Suprapubic skin (tissue), 4 donors: ENCODE measurements around a stretch of chr1.

GRCh38 chr1:234620301-234620593 lies 10.3 kb upstream of the IRF2BP2 start:
- PRO-cap, result no peak
- RAMPAGE, long total RNA, 4 experiments, result no peak in any of the 4 experiments

GRCh38 chr1:234658112-234658700 lies 48.2 kb upstream of the IRF2BP2 start:
- PRO-cap, result no peak
- RAMPAGE, long total RNA, 4 experiments, result no peak in any of the 4 experiments

DNA sequence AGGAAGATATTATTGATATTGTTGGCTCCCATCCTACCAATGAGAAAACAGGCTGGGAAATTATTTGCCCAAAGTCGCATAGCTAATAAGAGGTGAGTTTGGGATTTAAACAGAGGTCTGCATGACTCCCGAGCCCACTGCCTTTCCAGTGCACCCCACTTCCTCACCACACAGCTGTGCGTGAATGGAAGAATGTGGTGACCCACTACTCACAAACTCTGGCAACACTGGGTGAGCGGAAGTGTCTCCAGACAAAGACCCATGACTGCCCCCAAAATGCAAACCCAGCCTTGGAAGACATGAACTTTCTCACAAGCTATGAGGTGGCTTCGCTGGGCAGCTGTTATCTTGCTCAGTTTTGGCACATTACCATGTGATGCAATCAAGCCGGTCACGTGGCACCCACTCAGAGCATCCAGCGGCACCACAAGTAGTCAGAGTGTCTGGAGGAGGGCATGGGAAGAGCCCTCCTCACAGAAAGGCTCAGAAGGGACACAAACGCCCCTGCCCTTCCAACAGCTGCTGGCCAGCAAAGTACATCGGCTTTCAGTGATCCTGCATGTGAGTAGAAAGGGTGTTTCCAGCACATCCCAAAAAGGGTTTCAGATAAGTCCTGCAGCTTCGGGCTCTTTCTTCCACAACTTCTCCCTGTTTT lies 145.4 kb upstream of the IRF2BP2 start:
- PRO-cap, result no peak
- RAMPAGE, long total RNA, 4 experiments, result no peak in any of the 4 experiments

DNA sequence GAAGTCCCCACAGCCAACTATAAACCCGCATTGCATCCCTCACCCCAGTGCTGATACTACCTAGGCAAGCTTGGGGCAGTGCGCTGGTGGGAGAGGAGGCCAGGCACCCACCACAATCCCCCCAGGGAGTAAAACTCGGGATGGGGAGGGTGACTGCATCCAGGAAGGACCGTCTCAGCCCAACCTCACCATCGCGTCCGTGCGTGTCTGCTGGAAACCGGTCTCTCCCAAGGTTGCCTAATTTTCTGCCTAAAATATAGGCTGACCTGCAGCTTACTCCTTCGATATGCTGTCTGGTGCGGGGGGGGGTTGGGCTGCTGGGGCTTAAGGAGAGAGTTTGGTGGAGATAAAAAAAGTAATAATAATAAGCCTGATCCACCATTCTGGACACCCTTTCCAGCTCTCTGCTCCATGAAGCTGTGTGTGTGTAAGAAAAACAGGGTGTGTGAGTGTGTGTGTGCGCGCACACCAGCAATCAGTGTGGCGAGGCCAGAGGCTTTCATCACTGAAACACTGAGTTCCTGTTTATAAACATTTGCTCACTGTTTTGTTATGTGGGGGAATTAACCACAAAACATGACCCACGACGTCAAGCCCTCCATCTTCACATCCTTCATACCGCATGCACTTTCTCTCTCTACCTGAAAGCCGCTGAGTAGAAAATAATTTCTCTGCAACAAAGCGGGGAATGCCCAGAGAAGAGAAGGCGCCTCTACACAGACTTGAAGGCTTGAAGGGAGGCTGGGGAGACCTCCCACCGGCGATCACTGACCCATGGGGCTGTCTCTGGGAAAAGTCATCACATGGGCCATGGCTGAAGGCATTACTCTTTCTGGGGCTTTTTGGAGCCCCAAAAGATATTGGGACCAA lies 148.7 kb upstream of the IRF2BP2 start:
- PRO-cap, result no peak
- RAMPAGE, long total RNA, 4 experiments, result no peak in any of the 4 experiments

DNA sequence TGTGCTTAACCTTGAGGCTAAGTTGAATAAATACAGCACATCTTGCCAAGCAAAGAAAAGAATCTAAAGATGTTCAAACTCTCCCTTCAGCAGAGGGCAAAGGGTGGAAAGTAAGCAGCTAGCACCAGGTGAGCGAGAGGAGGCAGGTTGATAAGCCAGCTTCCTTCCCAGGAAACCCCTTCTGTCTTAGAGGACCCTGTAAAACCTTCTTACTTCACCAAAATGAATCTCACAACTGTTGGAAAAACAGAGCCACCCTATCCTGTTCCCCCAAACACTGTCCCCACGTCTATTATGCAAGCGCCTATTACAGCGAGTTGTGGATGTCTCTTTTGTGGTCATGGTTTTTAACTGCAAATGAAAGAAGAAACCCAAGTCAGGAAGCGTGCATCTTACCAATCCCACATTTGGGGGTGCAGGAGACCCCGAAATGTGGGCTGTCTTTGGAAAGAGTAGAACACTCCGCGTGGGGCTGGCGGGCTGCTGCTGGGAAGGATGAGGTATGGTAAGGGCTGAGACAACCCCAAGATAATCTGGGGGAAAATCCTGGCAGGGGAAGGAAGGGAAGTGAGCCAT lies 168.2 kb upstream of the IRF2BP2 start:
- PRO-cap, result no peak
- RAMPAGE, long total RNA, 4 experiments, result no peak in any of the 4 experiments

GRCh38 chr1:234816437-234816880 lies 206.5 kb upstream of the IRF2BP2 start:
- PRO-cap, result no peak
- RAMPAGE, long total RNA, 4 experiments, result no peak in any of the 4 experiments

- PRO-cap, result no peak
- RAMPAGE, long total RNA, 4 experiments, result no peak in any of the 4 experiments
Measured at GRCh38 chr1:234823889-234824217, 213.9 kb upstream of the IRF2BP2 start.

DNA sequence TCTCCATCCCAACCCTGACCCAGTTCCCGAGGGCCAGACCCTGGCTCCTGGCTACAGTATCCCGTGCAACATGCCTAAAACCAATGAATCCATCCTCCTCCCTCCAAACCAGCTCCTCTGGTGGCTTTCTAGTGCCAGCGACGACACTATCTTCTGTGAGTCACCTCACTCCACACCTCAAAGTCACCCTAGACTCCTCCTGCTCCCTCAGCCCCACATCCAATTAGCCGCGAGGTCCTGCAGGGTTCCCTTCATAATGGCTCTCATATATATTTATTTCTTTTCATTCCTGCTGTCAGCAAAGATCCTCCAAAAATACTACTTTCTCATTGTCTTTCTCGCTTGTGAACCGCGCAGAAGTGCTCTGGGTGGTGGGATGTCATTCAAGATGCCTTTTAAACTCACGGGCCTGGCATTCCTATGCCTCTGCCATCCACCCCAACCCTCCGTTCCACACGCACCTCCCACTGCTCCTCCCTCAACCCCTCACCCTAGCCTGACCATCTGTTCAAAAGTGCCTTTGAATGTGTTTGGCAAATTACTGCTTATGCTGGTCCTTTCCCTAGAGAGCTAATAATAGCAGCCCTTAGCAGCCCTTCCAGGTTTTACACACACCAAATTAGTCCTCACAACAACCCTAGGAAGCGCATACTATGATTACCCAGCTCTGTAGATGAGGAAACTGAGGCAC lies 259.0 kb downstream of the TOMM20 start:
- PRO-cap, result no peak
- RAMPAGE, long total RNA, 4 experiments, result start-site peak on the minus strand in 1 of 4 experiments, centred at position 138 of the sequence, 7 reads per replicate

GRCh38 chr1:234875258-234876078 lies 253.2 kb downstream of the TOMM20 start:
- PRO-cap, result no peak
- RAMPAGE, long total RNA, 4 experiments, result no peak in any of the 4 experiments

DNA sequence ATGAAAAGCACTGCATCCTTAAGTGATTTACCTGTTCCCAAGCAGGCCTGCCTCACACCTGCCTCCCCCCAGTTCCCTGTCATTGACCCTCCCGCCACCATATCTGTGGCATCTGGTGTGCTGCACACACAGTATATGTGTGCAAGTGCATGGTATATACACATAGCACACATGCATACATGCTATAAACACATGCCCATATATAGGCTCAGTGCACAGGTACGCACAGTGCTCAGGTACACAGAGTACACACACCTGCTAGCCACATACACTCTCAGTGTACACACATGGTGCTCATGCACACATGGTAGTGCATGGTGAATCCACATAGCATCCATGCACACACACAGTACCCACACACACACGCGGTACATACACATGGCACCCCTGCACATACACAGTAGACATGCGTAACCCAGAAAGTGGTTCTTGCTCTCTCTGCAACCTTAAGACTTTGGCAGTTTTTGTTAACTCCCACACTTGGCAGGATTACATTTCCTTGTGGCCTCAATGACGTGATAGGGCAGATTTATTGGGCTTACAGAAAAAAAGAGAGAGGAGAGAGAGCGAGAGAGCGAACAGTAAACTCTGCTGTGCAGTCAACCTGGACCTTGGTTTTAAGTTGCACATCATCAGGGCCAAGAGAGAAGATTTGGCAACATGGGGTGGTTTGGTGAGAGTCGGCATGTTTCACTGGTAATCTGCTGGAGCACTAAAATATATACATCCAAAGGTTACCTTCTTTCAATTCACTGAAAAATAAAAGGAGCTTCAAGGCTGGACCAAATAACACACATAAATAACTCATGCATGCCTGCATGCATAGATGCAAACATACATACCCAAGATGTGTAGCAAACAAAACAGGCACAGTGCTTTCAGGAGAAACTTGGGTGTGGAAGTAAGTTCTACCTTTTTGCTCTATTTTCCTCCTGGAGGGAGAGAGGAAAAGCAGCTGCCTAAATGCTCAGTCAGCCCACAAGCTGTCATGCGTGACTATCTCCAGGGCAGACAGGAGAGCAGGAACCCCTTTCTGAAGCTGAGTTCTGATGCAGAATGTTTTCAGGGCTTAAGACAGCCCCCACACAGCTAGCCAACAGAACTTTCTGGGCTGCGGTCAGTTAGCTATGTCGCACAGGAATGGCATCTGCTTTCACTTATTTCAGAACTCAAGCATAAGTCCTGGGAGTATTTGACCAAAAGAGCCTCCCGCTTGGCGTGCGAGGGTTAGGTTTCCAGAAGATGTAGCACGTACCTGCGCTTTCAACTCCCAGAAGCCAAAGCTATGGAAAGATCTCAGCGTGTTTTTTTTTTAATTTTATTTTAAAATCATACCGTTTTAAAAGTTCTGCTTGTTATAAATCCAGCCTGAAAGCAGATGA lies 166.4 kb downstream of the TOMM20 start:
- PRO-cap, result no peak
- RAMPAGE, long total RNA, 4 experiments, result no peak in any of the 4 experiments

GRCh38 chr1:235074311-235074697 lies 54.3 kb downstream of the TOMM20 start:
- PRO-cap, result no peak
- RAMPAGE, long total RNA, 4 experiments, result no peak in any of the 4 experiments

- PRO-cap, result no peak
- RAMPAGE, long total RNA, 4 experiments, result no peak in any of the 4 experiments
Measured at GRCh38 chr1:235076084-235076363, 52.6 kb downstream of the TOMM20 start.

DNA sequence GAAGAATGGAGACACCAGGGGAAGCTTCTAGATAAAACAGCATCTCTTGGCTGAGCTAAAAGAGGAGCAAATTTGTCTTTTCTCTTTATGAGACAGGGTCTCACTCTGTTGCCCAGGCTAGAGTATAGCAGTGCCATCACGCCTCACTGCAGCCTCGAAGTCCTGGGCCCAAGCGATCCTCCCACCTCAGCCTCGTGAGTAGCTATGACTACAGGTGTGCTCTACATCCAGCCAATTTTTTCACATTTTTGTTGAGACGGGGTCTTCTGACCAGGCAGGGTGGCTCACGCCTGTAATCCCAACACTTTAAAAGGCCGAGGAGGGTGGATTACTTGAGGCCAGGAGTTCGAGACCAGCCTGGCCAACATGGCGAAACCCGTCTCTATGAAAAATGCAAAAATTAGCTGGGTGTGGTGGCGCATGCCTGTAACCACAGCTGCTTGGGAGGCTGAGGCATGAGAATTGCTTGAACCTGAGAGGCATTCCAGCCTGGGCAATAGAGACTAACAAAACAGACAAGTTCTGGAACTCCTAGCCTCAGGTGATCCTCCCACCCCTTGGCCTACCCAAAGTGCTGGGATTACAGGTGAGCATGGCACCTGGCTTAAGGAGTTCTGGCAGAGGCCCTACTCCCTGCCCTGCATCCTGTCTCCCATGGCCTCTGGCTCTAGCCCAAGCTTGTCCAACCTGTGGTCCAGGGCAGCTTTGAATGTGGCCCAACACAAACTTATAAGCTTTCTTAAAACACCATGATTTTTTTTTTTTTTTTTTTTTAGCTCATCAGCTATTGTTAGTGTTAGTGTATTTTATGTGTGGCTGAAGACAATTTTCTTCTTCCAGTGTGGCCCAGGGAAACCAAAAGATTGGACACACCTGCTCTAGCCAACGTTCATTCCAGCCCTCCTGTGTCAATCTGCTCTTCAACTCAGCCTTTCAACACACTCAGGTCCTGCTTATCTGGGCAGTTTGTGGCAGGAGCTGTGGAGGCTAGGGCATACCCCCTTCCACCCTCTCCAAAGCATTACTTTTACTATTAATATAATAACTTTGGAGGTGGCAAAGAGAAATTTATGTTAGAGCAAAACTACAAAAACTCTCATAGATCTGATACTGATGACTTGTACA lies 20.5 kb downstream of the TOMM20 start:
- PRO-cap, result no peak
- RAMPAGE, long total RNA, 4 experiments, result no peak in any of the 4 experiments

DNA sequence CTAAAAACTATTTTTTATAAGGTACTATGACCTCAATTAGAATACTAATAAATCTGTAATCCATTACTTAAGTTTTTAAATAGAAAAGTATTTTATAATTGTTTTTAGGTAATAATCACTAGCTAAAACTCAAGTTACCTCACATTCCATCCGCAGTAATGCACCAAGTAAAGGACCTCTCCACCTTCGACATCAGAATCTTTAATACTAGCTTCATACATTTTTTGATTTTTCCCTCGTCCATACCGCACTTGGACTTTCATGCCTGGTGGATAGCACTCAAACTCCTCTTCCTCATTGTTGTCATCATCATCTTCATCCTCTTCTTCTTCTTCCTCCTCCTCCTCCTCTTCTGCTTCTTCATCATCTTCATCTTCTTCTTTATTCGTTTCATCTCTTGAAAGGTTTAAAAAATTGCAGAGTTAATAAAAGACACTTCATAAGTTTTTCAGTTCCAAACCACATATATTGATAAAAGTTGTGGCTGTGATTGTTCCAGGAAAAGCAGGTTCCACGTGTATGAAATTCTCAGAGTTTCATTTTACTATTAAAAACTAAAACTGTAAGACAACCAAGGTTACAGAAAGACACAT lies 52.7 kb upstream of the RBM34 start:
- PRO-cap, result no peak
- RAMPAGE, long total RNA, 4 experiments, result no peak in any of the 4 experiments

DNA sequence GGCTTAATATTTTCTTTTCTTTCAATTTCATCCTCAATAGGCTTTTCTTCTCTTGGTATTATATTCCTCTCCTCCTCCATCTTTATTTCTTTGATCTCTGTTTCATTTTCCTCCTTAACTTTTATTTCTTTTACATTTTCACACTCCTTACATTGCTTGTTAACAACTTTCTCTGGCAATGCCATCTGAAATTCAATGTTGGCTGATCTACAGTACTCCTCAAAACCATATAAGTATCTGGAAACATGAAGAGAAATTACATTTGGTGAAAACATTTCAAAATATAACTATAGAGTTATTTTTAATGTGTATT lies 59.2 kb upstream of the RBM34 start:
- PRO-cap, result no peak
- RAMPAGE, long total RNA, 4 experiments, result no peak in any of the 4 experiments

GRCh38 chr1:235277911-235278686 lies 49.9 kb downstream of the ARID4B start:
- PRO-cap, result no peak
- RAMPAGE, long total RNA, 4 experiments, result no peak in any of the 4 experiments

GRCh38 chr1:235310421-235311051 lies 17.4 kb downstream of the ARID4B start:
- PRO-cap, result no peak
- RAMPAGE, long total RNA, 4 experiments, result no peak in any of the 4 experiments

- PRO-cap, result no peak
- RAMPAGE, long total RNA, 4 experiments, result start-site peak on the plus strand in 1 of 4 experiments, at chr1:235329239-235329774 at its widest, 9 to 15 reads per replicate
Measured at GRCh38 chr1:235329112-235329973, 973 bp downstream of the GGPS1 start.

DNA sequence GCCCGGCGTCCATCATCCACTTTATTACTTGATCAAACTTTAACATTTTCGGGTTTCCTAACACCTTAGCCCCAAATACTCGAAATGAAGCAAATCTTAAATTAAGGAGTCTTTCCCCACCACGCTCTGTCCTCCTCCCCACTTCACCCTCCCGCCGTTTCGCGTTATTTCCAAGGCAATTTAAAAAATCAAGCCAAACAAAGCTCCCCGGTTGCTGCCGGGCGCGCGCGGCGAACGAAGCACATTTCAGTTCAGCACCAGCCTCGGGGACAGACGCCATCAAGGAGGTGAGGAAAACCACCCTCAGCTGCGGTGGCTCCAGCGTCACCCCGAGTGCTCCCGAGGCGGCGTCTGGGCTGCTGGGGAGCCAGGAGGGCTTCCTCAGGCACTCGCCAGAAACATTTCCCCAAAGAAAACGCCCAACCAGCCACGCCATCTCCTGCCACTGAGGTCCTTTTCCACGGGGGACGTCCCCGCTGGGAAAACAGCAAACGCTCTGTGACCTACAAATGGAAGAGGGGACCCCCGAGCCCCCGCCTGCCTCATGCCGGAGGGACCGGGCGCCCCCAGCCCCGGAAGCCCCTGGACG lies 672 bp downstream of the GNG4 start:
- PRO-cap, result no peak
- RAMPAGE, long total RNA, 4 experiments, result no peak in any of the 4 experiments

DNA sequence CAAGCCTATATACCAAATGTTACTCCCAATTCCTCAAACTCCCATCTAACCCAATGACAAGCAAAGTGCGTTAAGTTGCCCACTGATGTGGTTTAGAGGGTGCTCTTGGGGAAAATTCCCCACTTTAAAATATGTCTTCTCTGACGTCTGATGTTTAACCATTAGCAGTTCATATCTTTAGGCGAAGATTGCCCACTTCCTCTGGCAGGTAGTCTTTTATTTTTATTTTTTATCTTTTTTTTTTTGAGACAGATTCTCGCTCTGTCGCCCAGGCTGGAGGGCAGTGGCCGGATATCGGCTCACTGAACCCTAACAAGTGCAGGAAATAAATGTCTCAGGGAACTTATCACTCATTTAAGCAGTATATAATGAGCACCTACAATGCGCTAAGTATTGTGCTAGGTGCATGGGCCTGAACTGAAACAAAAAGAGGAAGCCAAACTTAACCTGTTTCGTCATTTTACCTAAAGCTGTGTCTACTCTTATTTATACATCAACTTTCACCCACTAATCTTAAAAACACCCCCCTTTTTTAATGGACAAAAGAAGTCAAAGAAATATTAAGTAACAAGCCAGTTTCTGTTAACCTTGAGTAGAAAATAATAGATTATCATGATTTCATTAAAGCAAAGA lies 1.4 kb upstream of the LYST start:
- PRO-cap, result no peak
- RAMPAGE, long total RNA, 4 experiments, result no peak in any of the 4 experiments